Melanocyte of skin (primary cell): ENCODE results near the gene SUDS3.

GRCh38 chr12:116156537-116157145, 120.9 kb downstream of the MED13L start:
- CAGE, long polyA plus RNA, 2 experiments, result no peak in any of the 2 experiments

- CAGE, long polyA plus RNA, 2 experiments, result no peak in any of the 2 experiments
Measured at GRCh38 chr12:116233389-116234103, 43.9 kb downstream of the MED13L start.

DNA sequence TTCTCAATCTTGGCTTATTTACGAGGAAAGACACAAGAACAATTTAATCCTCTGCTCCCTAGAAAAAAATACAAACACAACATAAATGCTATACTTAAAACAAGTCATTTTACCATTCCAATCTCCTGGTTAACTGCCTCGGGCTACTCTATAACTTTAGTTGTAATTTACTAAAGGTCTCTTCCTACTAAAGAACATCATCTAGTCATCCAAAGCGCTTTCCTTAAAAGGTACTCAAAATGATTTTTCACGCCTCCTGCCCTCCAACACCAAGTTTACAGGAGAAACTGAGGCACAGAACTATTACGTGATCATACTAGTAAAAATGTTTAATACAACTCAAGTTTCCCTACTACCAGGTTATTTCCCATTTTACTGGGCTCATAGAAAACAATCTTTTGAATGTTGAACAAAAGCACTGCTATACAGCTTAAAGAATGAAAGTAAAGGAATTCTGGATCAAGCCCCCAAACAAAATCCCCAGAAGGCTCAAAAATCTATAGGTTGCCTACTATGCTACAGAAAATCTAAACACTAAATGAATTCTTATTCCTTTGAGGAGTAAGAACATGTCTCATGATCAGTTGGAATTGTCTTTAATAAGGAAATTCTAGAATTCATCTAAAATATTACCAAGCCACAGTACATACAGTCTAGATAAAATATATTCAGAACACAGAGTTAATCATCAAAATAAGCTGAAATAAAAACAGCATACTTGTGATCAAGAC, 10.0 kb downstream of the MED13L start:
- CAGE, long polyA plus RNA, 2 experiments, result no peak in any of the 2 experiments

GRCh38 chr12:116381608-116382607, 104.4 kb upstream of the MED13L start:
- CAGE, long polyA plus RNA, 2 experiments, result no peak in any of the 2 experiments

DNA sequence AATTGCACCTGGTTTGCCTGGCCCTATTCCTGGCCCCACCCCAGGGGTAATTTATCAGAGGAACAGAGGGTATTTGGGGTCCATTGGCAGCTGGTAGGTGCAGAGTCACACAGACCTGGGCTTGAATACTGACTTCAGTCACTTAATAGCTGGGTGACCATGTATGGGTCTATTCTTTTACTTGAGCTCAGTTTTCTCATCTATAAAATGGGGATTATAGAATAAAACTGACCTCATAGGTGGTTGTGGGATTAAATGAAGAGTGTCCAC, 107.4 kb upstream of the MED13L start:
- CAGE, long polyA plus RNA, 2 experiments, result no peak in any of the 2 experiments

DNA sequence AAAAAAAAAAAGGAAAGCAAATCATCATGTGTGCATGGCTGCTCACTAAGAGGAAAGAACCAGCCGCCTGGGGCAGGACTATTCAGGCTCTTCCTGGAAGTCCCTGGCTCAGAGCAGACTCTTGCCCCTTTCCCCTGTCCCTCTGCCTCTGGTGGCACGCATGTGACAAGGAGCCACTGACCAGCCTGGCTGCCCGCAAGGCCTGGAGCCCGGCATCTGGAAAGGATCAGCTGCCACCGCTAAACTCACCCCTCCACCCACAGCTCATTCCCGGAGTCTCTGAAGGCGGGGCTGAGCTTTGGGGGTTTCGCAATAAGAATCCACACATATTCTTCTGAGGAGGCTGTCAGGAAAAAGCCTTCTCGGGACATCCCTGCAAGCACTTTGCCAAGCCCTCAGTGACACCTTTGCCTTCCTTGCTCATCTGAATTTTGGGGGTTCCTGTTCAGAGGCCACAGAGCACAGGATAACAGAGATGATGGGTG, 125.0 kb upstream of the MAP1LC3B2 start:
- CAGE, long polyA plus RNA, 2 experiments, result no peak in any of the 2 experiments

GRCh38 chr12:116736967-116737439, 866 bp downstream of the SPRING1 start:
- CAGE, long polyA plus RNA, 2 experiments, result no peak in any of the 2 experiments

DNA sequence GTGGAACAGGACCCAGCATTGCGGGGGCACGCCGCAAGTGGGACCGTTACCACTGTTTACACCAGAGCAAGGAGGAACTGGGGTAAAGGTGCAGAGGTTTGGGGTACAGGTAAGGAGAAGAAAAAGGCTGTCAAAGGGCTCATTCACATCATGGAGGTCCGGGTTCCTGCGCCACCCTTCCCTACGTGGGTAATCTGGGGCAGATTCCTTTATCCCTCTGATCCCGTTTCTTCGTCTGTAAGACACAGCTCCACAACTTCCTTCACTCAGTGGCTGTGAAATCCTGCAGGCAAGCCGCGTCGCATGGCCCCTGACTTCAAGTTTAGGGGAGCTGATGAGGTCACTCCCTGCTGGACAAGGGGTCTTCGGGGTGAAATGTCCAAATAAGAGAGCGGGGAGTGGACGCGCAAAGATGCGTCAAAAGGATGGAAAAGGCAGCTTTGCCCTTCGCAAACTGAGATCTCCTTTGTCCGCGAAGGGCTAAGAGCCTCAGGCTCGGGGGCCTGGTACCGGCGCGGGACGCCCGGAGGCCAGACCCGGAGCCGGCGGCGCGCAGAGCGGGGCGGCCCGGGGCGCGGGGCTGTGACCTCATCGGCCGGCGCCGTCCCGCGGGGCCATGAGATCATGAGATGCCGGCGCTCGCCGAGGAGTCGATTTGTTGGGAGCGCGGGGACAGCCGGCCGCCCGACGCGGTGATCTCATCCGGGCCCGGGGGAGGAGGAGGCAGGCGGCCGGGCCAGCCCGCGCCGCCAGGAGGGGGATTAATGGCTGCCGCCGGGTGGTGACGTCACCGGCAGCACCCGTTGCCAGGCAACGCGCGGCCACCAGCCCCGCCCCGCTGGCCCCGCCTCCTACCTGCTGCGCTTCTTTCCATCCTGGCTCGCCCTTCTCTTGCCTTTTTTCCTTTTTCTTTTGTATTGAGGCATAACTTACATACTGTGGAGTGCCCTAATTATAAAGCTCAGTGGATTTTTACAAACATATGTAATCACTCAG, 62.1 kb downstream of the HRK start:
- CAGE, long polyA plus RNA, 2 experiments, result no peak in any of the 2 experiments

DNA sequence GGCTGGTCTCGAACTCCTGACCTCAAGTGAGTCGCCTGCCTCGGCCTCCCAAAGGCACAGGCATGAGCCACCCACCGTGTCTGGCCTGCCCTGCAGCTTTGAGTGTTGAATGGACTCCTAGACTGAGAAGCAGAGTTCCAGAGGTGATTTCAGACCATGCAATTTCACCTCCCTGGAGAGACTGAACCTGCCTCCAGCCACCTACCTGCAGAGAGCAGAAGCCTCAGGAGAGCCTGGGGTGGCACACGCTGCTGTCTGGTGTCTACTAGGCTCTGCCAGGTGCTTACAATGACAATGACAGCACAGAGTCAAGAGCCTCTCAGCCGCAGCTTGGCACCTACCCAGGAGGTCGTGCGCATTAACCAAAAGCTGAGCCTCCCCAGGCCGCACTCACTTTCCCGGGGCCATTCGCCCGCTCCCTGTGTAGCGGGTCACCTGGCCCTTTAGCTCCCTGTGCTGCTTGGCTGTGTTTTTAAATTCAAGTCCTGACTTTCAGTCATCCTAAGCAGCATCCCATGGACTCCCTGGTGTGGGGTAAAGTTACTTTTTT, 63.2 kb downstream of the TESC start:
- CAGE, long polyA plus RNA, 2 experiments, result no peak in any of the 2 experiments

- CAGE, long polyA plus RNA, 2 experiments, result no peak in any of the 2 experiments
Measured at GRCh38 chr12:117069026-117069693, 30.1 kb downstream of the TESC start.

DNA sequence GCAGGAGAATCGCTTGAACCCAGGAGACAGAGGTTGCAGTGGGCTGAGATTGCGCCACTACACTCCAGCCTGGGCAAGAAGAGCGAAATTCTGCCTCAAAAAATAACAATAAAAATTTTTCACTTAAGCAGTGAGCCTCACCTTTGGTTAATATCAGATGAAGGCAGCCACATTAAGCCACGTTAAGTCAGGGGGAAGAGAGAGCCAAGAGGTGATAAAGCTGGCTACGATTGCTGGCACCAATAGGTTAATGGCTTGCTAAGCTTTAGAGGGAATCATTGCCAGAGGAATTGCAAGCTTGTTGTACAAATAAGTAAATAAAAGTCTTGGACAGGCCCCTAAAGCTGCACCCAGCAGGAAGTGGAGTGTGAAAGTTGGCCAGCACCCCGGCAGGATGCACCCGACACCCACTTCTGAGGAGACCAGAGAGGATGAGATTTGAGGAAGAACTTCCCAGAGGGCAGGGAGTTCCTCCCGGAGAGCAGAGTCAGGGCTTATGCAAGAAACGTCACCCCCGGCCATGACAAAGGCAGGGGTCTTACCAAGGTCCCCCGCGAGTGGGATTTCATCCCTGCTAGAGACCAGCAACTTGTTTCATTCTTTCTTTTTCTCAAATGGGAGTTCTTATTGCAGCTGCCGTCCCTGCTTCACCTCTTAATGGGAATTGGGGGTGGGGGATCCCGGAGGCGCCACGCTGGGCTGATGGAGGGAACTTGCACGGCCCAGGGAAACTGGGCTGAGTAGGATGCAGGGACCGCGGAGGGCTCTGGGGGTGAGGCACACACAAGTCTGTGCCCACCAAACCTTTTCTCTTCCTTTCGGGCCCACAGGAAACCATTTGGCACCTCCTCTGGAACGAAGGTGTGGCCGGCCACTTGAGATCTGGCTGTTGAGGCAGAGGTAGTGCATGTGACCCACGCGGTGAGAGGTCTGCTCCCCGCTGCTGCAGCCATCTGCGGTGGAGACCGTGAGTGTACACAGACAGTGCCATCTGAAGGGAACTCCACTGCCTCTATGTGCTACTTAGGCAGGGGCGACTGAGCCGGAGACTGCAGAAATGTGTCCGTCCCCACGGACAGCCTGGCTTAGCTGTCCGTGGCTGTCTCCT, 41.7 kb upstream of the TESC start:
- CAGE, long polyA plus RNA, 2 experiments, result no peak in any of the 2 experiments

- CAGE, long polyA plus RNA, 2 experiments, result no peak in any of the 2 experiments
Measured at GRCh38 chr12:117155244-117155995, 34.9 kb downstream of the FBXO21 start.

GRCh38 chr12:117188654-117189633, 1.3 kb downstream of the FBXO21 start:
- CAGE, long polyA plus RNA, 2 experiments, result no peak in any of the 2 experiments

DNA sequence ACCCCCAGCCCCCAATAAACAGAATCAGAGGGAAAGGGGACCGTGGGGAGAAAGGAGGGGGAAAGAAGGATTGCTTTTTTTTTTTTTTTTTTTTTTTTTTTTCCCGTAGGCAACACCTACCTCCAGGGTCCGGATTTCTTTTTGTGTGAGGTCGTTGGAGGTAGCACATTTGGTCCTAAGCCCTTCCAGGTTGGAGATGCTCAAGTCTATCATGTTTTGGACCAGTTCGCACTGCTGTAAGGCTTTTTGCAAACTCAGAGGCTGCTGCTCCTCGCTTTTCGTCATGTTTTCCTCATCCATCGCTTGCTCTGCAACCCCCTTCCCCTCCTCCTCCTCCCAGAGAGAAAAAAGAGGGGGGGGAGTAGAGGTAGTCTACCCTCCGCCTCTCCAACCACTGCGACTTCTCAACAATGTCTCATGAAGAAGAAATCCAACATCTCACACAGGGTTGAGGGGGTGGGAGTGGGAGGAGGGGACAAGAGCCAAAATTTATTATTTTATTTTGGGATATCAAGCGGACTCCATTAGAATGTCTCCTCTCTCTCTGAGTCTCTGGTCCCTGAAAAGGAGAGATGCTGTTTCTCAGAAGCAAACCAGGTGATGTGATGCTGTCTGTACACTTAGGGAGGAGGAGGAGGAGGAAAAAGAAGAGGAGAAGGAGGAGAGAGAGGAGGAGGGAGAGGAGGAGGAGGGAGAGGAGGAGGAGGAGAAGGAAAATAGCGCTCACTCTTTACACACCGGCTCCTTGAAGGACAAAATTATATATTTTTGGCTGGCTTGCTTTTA, 641 bp downstream of the KSR2 start:
- CAGE, long polyA plus RNA, 2 experiments, result no peak in any of the 2 experiments

DNA sequence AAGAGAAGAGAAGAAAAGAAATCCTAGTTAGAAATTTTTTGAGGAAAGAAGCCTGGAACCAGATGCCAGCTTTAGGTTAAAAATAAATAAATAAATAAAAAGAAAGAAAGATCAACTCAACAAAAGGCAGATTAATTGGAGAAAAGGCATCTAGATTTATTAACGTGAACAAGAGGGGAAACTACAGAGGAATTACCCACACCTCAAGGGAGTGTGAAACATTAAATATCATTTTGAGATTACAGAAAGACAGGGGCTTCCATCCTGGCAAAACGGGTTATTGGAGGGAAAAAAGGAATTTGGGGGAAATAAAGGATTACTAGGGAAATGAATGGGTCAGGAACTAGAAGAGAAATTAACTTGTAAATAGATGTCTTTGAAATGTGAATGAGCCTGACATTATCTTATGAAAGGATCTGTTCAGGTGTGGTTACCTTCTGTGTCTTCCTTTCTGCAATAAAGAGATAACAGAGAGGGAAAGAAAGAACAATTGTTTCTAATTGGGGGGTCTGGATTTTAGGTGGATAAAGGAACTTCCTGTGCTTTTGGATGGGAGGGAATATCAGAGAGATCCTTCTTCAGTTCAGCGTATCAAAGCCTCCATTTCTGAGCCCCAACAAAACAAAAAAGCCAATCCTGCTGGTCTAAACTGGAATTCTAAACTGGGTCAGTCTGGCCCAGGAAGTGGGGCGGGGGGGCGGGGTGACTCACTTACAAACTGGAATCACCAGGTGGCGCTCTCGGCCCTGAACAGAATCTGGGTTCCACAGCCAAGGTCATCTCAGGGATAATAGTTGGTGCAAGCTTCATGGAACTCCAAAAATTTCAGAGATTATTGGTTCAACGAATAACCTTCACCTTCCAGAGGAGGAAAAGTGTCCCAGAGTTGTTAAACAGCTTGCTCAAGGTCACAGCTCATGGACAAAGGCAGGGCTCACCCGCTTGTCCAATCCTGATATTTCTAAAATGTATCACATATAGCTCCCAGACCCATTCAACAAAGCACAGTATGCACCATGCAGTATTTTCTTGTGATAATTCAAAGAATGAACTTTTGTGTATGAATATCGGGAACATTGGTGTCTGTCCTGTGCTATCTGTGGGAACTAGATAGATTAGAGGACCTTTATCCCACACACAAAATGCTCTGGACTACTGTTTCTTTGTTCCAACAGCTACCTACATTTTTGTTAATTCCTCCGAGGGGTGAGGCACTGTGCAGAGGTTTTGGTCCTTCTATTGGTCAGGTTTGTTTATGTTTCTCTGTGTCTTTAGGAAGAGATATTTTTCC, 15.2 kb upstream of the PEBP1 start:
- CAGE, long polyA plus RNA, 2 experiments, result no peak in any of the 2 experiments

- CAGE, long polyA plus RNA, 2 experiments, result no peak in any of the 2 experiments
Measured at GRCh38 chr12:118346904-118348056, 25.4 kb downstream of the TAOK3 start.

DNA sequence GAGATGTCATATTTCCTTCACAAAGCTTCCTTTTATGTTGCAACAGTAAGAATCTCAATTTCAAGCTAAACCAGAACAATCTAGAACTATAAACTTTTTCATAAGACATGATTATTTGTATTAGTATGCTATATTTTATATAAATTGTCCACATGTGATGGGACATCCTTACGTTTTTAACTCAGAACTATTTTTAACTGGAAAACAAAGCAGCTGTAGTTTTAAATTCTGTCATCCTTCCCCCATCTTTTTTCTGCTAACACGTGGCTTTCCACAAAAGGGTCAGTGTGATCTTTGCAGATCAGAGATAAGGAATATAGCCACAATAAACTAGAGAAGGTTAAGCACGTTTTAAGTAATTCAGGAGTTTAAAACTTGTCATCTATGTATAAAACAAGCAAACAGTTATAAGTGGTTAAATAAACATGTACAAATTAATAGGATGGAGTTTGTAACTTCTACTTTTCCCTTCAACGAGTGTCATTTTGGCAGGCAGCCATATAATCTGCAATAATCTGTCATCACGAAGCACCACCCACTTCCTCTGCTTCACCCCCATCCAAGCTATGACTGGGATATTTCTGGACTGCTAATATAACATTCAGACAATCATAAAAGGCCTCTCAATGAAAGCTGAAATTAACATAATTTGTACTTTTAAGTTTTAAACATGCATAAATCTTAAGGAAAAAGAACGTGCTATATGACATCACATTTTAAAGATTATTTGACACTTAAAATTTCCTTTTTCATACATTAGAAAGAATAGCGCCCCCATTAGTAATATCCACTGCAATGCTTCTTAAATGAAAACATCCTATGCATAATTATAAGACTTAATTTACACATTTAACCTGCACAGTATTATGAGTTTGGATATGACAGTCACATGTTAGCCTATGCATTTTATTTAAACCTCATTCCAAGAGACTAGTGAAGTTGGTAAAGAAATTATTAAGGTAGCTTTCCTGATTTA, 15.3 kb downstream of the TAOK3 start:
- CAGE, long polyA plus RNA, 2 experiments, result no peak in any of the 2 experiments

- CAGE, long polyA plus RNA, 2 experiments, result no peak in any of the 2 experiments
Measured at GRCh38 chr12:118374813-118375484, 1.4 kb upstream of the SUDS3 start.

GRCh38 chr12:118376352-118377368, at the start of gene SUDS3:
Gene SUDS3, plus strand, starts transcription at chr12:118376555.
- CAGE, long polyA plus RNA, 2 experiments, result no peak in any of the 2 experiments

GRCh38 chr12:119037104-119037436, 55.7 kb downstream of the SRRM4 start:
- CAGE, long polyA plus RNA, 2 experiments, result no peak in any of the 2 experiments